A375 (cell line): Measurements from ENCODE around the gene UBXN6.

GRCh38 chr19:3828176-3828937 is 40.5 kb downstream of the ZFR2 start:
- RAMPAGE, long total RNA: no peak

- RAMPAGE, long total RNA: no peak
Observed at GRCh38 chr19:3981538-3982085, 3.7 kb downstream of the EEF2 start.

DNA sequence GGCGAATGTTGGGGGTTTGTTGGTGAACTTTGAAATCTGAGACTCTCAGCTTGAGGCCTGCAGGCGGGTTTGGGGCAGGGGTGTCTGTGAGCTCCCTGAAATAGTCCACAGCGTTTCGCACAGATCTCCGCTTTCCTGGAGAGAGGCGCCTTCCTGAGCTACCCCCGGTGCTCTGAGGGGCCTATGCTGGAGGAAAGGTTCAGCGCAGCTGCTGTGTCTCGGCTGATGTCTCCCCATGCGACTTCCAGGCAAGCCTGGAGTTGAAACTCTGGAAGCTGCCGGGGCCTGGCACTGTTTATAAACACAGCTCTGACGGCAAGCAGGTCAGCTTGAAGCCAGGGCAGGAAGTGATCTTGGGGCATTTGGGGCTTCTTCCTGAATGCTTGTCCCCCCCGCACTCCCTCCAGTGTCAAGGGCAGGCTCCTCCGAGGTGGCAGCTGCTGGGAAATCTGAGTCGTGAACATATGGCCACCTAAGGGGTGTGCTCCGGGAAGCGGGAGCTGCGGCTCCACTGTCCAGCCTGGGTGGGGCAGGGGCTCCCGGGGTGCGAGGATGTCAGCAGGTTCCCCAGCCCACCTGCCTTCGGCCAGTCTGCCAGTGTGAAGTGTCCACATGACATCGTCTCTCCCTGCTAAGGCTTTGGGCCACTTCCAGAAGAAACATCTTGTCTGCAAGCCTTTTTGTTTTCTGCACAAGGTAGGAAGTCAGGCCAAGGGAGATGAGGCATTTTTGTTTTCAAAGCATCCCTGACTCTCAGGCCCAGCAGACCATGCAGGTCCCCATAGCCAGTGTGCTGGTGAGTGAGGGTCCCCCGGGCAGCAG is 2.5 kb downstream of the PIAS4 start:
- RAMPAGE, long total RNA: no peak

GRCh38 chr19:4034170-4034859 is 26.8 kb downstream of the PIAS4 start:
- RAMPAGE, long total RNA: no peak

GRCh38 chr19:4052061-4052593 is 14.6 kb downstream of the ZBTB7A start:
- RAMPAGE, long total RNA: no peak

- RAMPAGE, long total RNA: no peak
Observed at GRCh38 chr19:4064734-4065338, 1.9 kb downstream of the ZBTB7A start.

GRCh38 chr19:4098104-4098924 is 25.6 kb downstream of the MAP2K2 start:
- RAMPAGE, long total RNA: no peak

GRCh38 chr19:4149354-4150008 is 4.0 kb upstream of the CREB3L3 start:
- RAMPAGE, long total RNA: no peak

GRCh38 chr19:4152551-4153092 is 809 bp upstream of the CREB3L3 start:
- RAMPAGE, long total RNA: no peak

- RAMPAGE, long total RNA: no peak
Observed at GRCh38 chr19:4183929-4184398, 1.5 kb downstream of the ANKRD24 start.

- RAMPAGE, long total RNA: no peak
Observed at GRCh38 chr19:4186308-4187205, 4.1 kb downstream of the ANKRD24 start.

GRCh38 chr19:4268152-4268947 is 10.7 kb upstream of the SHD start:
- RAMPAGE, long total RNA: no peak

- RAMPAGE, long total RNA: no peak
Observed at GRCh38 chr19:4389391-4389982, 10.9 kb downstream of the SH3GL1 start.

DNA sequence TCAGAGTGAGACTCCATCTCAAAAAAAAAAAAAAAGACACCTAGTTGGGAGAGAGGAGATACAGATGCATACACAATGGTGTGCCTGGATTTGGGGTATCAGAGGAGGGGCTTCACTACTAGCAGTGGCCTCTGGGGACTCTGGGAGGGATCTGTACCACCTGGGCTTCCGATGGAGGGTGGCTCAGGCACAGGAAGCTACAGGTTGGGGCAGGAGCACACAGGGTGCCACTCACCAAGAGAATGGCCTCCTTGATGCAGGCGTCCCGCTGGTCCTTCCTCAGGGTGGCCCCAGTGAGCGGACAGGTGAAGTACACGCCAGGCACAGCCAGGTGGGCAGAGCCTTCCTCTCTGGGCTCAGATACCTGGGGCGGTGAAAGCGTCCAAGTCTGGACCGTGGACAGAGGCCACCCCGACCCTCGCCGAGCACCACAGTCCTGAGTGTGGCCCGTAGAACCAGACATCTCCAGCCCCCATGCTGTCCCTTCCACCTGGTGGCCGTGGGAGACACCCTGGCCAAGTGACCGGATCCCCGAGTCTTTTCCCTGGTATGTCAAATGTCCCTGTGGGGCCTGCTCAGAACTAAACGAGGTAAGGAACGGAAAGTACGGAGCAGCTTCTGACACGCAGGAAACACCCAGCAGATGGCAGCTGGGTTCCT is 5.3 kb downstream of the UBXN6 start:
- RAMPAGE, long total RNA: no peak

DNA sequence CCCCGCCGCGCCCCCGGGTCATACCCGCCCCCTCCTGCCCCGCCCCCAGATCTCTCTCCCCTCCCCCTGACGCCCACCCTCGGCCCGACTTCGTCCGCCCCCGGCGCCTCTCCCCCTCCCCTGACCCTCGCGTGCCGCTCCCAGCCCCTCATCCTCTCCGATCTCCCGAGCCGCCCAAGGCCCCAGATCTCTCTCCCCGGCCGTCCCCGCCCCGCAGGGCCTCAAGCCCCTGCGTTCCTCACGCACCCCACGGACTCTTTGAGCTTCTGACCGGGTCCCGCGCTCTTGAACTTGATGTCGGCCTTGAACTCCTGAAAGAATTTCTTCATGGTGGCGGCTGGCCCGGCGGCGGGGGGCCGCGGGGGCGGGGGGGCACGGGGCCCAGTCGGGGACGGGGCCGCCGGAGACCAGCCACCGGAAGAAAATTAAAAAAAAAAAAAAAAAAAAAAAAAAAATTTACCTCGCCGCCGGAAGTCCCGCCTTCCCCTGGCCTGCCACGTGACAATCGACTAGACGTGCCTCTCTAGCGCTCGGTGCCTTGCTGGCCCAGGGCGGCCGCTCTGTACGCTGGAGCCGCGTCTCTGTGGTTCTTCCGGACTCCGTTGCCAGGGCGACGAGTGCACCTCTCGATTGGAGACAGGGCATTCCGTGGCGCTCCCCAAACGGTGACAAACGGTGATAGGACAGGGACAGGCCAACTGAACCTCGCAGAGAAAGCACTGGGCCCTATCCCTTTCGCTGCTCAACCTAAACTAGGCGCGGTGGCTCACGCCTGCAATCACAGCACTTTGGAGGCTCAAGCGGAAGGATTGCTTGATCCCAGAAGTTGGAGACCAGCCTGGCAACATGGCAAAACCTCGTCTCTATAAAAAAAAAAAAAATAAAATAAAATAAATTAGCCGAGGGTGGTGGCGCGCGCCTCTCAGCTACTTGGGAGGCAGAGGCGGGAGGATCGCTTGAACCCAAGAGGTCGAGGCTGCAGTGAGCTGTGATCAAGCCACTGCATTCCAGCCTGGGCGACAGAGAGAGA is at the start of gene UBXN6:
UBXN6 (minus strand) TSS at position 426 of the 1,030 bp plus-strand sequence.
- RAMPAGE, long total RNA: no peak

DNA sequence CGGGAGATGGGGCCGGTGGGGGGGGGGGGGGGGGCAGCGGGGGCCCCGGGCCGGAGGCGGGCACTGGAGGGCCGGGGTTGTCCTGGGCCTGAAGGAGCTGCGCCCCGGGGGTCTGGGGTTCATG is 199 bp downstream of the HDGFL2 start:
- RAMPAGE, long total RNA: no peak

DNA sequence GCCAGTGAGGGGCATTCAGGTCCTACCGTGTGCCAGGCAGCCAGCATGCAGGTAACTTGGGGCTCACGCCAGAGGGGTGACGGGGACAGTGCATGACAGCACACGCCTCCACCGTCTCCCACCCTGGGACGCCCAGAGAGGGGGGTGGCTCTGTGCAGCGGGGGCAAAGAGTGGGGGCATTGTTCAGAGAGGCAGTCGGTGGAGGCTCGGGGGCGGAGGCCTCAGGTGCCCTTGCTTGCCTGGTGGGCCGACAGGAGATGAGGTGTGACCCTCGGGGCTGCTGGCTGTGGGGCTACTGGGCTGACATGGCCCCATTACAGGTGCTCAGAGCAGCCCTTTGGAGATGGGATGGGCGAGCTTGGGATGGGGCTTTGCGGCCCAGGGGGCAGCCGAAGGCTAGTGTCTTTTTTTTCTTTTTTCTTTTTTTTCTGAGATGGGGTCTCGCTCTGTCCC is 18.4 kb downstream of the PLIN4 start:
- RAMPAGE, long total RNA: no peak

- RAMPAGE, long total RNA: no peak
Observed at GRCh38 chr19:4557802-4558224, 1.7 kb downstream of the SEMA6B start.

- RAMPAGE, long total RNA: no peak
Observed at GRCh38 chr19:4657386-4657951, 12.7 kb downstream of the MYDGF start.

- RAMPAGE, long total RNA: no peak
Observed at GRCh38 chr19:4709486-4710524, 13.8 kb downstream of the DPP9 start.